Neural cell (in vitro differentiated cells): ENCODE results near the genes CBLB and CD47.

DNA sequence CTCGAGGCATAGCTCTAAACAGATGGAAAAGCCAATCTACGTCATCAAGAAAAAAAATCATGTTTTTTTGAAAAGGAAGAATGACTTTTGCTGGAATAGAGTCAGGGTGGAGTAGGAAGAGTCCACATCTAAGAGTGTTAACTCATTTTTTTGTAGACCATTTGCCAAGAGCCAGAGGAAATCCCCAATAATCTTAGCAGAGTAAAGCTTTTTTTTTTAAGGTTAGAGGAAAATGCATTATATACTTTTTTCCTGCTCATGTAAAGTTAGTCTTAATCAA, 23.7 kb downstream of the ABI3BP start:
- RAMPAGE, long total RNA = no peak

DNA sequence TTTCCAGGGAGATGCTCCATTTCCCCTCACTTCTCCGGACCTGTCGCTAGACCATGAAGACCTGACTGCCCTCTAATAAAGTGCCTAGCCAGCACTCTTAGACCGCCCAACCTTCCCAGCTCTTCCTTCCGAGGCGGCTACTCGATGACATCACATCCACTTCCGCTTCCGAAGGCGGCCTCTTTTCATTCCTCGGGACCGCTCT, 165 bp upstream of the PCNP start:
- RAMPAGE, long total RNA = start-site peak on the minus strand centred at position 116 of the sequence, 62 bp wide, 141 and 46 reads in 2 replicates

DNA sequence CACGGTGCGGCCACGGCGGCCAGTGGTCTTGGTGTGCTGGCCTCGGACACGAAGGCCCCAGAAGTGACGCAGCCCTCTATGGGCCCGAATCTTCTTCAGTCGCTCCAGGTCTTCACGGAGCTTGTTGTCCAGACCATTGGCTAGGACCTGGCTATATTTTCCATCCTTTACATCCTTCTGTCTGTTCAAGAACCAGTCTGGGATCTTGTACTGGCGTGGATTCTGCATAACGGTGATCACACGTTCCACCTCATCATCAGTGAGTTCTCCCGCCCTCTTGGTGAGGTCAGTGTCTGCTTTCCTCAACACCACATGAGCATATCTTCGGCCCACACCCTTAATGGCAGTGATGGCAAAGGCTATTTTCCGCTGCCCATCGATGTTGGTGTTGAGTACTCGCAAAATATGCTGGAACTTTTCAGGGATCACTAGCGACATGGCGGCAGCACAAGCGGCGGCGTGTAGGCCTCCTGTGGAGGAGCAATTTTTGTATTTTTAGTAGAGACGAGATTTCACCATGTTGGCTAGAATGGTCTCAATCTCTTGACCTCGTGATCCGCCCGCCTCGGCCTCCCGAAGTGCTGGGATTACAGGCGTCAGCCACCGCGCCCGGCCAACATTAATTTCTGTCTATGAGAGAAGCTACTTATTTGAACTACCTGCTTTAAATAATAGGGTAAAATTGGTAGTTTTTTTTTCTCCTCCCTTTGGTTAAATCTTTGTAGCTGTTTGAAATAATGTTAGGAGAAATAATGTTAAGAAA, 2.7 kb downstream of the PCNP start:
- RAMPAGE, long total RNA = start-site peak on the minus strand centred at position 480 of the sequence, 6 bp wide, 174 and 180 reads in 2 replicates

DNA sequence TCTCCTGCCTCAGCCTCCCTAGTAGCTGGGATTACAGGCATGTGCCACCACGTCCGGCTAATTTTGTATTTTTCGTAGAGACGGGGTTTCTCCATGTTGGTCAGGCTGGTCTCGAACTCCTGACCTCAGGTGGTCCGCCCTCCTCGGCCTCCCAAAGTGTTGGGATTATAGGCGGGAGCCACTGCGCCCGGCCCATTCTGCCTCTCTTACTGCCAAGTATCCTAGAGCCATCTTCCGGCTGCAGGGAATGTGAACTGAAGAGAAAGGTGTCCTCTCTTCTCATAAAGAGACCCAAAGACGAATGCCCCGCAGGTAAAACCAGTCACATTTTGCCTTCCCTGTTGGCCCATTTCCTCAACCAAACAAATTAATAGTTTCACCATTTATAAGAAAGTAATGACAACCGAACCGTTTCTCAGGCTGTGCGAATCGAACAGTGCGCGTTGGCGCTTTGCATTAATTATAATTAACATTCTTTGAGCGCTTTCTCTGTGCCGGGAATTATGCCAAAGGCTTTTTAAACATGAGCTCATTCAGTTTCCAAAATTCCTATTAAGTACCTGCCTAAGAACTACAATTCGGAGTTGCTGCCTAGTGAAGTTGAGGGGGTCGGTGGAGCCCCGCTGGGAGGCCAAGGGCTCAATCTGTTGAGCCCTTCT, 689 bp upstream of the RPL24 start:
- RAMPAGE, long total RNA = no peak

DNA sequence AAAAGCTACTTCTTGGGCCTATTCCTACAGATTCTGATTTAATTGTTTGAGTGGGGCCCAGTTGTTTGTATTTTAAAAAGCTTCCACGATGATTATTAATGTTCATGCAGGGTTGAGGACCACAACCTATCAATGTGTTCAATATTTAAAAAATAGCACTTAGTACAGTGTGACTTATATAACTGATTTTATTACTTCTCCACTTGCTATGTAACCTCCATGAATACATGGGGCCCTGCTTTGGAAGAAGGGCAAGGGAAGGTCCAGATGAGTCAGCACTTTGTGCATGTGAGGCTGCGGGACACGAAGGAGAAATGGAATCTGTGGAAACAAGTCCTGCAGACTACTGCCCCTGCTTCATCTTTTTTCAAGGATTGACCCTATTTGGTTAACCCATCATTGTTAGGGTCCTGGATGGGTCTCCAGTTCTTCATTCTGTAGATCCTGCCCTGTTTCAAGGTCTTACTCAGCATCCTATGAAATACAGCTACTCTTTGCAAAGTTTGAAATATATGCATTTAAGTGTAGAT, 1.6 kb downstream of the NXPE3 start:
- RAMPAGE, long total RNA = no peak

DNA sequence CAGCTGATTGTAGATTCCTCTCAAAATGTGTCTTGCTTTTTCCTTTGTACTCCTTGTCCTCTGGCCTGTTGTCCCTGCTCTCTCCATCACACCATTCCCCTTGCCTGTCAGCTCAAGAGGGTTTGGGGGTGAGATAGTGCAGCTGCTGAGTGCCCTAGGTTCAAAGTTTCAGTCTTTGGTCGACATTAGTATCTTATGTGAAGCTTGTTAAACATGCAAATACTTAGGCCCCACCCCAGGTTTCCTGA, 14.3 kb downstream of the NFKBIZ start:
- RAMPAGE, long total RNA = no peak

DNA sequence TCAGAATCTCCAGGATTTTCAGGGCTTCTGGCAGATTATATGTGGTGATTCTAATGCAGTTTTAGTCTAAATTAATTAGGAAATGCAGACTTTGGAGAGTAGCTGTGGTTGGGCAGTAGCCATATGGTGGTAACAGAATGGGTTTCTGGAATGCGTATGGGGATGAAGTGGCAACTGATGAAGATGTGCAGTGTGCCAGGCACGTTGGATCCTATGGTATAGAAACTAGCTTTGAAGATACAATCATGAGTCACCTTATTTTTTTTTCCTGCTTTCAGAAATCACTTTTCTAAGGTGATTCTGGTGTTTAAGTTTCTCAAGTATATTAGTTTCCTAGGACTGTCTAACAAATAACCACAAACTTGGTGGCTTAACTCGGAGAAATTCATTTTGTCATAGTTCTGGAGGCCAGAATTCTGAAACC, 14.6 kb downstream of the NFKBIZ start:
- RAMPAGE, long total RNA = no peak

DNA sequence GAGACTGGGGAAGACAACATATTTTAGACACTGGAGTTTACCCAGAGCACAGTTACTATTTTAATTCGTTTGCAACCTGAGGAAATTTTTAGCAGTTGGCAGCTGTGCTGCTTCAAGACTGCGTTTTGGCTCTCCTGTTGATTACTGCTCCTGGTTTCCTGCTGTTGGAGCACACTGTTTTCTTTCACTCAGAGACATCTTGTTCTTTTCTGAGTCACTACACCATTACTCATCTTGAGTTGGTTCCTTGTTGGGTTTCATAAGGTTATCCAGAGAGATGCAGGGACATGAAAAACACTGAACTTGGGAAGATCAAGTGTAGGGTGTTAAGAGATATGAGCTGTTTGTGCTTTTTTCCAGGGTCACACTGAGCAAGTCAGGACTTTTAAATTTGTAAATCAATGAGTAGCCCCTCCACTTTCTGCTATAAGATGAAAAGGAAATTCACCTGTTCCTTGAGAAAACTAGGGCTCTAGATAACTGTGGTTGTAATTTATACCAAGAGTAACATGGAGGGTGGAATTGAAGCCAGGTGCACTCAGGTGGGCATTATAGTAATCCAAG, 281.0 kb downstream of the NFKBIZ start:
- RAMPAGE, long total RNA = no peak

- RAMPAGE, long total RNA = start-site peak on the minus strand at chr3:102673963-102674011, 26 and 13 reads in 2 replicates
These were observed 238.9 kb downstream of the ZPLD1 start for GRCh38 chr3:102673675-102674179.

- RAMPAGE, long total RNA = no peak
These were observed 209.3 kb downstream of the ALCAM start for GRCh38 chr3:105576019-105576329.

DNA sequence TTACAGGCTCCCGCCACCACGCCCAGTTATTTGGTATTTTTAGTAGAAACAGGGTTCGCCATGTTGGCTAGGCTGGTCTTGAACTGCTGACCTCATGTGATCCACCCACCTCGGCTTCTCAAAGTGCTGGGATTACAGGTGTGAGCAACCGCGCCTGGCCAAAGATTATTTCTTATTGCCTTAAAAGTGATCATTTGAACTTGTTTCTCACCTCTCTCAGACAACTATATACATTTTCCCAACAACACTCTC, 142.9 kb downstream of the CBLB start:
- RAMPAGE, long total RNA = no peak

DNA sequence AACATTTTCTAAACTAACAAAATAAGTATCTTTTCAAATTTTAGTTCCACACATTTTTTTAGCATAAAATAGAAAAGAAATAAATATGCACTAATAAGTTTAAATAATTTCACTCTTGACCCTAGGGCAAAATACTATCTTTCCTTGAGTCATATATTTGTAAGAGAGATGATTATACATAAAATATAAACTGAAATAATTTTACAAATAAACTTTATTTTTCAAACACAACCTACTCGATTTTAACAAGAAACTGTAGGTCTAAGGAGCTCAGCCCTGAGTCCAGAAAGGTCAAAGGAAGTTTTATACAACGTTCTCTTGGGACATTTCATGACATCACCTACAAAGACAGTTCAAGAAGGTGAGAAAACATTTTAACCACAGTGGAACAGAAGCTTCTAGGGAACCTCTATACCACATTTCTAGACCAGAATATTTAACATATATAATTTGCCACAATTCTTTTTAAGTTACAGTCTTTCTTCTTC, 40.2 kb downstream of the CBLB start:
- RAMPAGE, long total RNA = no peak

DNA sequence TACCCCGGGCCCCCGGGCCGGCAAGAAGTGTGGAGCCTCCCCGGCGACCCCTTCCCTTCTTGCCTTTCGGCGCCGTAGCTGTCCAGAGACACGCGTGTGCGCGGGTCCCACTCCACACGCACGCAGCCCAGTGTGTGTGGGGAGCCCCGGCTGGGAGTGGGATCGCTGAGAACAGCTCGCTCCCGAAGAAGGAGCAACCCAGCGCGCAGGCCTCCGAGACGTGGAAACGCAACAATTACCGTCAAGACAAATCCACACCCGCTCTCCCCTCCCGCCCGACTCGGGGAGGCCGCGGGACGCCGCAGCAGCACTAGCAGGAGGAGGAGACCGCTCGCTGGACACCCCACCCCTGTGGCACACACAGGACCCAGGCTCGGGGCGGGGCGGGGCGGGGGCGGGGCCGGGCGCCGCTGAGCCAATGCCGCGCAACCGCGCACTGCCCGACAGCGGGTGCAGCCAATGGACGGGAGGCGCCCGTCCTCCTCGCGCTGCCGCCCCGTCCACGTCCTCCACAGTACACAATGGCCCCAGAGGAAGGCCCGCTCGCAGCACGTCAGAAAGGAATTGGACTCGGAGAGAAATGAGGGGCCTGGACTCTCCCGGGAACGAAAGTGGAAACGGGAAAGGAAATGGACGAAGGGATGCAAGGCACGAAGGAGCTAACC, at the start of gene CBLB:
Gene CBLB, minus strand, starts transcription at position 340 of the 665 bp plus-strand sequence.
- RAMPAGE, long total RNA = start-site peak on the minus strand centred at position 265 of the sequence, 263 bp wide, 9,182 and 7,051 reads in 2 replicates; start-site peak on the plus strand centred at position 499 of the sequence, 45 bp wide, 33 and 20 reads in 2 replicates

- RAMPAGE, long total RNA = no peak
These were observed 378.1 kb upstream of the CCDC54 start for GRCh38 chr3:106999033-106999673.

DNA sequence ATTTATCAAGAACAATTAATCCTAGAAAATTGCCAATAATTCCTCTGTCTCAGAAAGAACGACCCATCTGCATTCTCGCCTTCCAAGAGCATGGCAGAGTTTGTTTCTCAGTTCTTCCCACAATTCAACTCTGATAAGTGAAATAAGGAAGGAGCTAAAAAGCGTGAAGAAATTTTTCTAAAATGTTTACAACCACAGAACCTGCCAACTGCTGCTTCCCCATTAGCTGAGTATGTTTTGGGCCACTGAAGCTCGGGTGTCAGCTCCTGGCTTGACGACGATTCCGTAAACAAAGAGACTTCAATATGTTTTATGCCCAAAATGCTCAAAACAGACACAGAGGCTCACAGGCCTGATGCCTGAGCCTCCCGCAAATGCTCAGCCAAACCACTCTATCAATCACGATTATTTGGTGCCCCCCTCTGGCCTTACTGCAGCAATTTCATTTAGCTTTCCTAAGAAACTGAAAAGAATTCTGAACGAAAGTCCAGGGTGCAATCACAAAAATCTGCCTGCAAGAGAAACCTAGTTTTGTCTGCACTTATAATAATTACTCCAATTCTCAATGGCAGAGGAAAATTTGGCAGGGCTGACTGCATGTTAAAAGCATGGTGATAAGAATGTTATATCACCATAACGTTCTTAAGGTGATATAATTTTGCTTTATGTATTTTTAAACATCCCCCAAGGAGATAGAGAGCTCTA, 259.1 kb upstream of the CCDC54 start:
- RAMPAGE, long total RNA = no peak

DNA sequence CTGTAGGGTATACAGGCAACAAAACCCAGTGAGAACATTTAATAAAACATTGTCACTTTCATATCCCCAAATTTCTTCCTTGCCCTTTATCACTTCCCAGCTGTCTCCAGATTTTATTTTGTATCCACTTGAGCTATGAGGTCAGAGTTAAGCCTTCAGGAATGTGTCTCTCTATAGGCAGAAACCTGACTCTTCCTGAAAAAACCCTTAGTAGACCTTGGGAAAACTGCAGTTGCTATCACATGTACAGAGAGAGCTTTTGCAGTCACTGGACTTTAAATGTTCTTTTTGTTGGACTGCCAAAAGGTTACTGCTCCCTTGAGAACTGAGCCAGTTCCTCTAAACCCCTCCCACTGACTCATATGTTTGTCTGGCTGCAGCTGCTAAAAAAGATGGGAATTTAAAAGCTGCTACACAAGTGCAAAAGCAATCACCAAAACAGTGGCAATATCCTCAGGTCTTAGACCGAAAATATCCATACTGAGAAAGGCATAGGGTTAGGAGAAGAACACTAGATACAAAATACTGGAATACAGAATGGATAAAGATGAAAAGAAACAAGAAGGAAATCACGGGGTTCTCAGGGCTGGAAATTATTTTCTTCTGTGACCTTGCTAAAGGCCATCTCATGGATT, 169.1 kb upstream of the CCDC54 start:
- RAMPAGE, long total RNA = no peak

DNA sequence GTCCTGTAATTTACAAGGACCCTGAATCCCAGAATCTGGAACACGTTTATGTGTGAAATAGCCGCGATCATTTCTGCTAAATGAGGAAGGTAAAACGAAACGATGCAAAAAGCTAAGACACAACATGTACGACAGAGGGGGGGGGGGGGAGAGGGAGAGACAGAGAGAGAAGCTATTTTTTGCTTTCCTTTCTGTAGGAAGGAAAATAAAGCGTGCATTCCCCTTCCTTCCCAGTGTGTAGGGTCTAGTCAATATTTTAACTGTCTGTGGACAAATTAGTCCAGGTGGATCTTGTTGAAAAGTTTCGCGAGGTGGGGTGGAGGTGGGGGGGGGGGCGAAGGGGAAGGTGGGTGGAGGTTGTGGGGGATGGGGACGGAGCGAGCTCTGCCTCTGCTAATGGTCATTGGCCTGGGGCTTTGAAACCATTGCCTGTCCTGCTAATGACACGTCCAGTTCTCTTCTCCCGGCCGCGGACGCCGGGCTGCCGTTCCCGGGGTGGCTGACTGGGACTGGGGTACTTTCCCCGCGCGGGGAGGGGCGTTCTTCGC, 1.8 kb downstream of the BBX start:
- RAMPAGE, long total RNA = no peak

- RAMPAGE, long total RNA = no peak
These were observed 532 bp downstream of the CD47 start for GRCh38 chr3:108090102-108090895.

DNA sequence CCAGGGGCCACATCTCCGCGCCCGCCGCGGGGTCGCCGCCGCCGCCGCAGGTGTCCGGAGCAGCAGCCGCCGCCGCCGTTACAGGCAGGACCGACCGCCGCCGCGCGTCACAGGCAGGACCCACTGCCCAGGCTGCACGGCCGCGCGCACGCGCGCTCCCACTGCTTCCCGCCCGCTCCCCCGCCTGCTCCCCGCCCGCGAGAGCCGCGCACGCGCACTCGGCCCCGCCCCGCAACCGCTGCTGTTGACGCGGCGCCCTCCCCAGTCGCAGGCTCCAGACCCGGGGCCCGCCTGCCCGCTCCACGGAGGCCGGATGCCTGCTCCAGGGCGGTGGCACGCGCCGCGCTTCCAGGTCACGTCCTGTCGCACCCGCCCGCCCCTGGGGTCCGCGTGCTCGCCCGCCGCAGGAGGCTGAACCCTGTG, at the start of gene CD47:
Gene CD47, minus strand, starts transcription at position 136 of the 423 bp plus-strand sequence.
- RAMPAGE, long total RNA = no peak

- RAMPAGE, long total RNA = no peak
These were observed 59.3 kb upstream of the CD47 start for GRCh38 chr3:108149958-108150631.